ENCODE results near the genes CCDC69, SPARC and CNOT8.

DNA sequence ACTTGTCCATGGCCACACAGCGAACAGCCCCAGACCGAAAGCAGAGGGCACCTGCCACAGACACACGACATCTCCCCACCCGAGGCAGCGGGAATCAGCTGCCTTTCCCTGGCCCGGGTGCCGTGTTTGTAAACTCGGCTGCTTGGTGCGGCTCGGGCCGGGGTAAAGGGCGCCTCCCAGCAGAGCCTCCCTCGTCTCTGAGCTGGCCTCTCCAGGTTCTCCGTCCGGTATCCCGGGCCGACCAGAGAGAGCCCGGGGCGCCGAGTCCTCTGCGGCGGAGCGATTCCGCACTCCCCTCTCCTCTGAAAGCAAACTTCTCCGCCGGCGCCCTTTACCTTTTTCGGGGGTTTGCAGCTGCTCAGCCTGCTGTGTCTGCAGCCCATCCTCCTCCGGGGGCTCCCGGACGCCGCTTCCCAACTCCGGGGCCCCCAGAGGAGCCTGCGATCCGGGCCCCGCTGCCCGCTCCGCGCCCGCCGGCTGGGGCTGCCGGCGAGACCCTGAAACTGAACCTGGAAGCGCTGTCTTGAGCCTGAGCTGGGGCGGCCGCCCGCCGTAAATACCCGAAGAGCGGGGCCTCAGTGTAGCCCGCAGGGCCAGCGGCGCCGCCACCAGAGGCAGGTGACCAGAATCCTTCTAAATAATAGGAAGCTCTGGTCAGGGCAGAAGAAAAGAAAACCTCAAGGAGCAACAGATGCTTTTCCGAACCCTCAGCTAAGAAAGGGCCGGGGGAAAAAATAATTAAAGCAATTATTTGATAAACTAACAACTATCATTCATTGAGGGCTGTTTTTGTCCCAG lies at the start of gene CCDC69:
TSS of gene CCDC69 (minus strand) at position 505 of the 798 bp plus-strand sequence.
- PRO-cap = no peak
- RAMPAGE, long total RNA, 4 experiments = start-site peak on the minus strand in 4 of 4 experiments, centred at positions 487 to 507 of the sequence, 1,195 to 6,226 reads per replicate

DNA sequence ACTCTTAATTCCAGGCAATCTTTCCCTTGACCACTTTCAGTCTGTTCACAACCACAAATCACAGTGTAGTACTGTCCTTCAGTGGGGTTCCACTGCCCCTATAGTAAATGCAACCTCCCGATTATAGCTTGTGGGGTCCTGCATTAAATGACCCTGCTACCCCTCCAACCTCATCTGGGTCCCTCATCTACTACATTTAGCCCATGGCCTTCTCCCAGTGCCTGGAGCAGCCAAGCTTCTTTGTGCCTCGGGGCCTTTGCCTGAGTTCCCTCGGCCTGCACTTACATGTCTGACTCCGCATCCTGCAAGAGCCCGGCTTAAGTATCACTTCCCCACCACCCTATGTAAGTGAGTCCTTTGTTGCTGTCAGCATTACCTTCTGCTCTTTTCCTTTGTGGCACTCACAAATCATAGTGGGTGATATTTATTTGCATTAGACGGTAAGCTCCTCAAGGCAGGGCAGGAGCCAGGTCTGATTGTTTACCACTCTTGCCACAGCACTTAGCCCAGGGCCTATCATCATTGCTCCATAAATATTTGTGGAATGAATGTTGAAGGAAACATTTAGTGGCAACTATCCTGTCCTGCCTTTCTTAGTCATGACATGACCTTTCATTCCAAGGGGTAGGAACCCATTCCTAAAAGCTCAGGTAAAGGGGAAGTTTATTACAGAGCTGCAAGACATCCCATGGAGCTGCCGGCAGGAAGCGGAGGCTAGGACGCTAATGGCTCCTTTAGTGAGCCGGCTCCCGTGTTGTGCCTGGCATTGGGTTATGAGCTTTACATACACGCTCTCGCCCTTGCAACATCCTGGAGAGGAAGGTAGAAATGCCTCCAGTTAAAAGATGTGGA lies 4.8 kb downstream of the GM2A start:
- PRO-cap = no peak
- RAMPAGE, long total RNA, 4 experiments = no peak in any of the 4 experiments

DNA sequence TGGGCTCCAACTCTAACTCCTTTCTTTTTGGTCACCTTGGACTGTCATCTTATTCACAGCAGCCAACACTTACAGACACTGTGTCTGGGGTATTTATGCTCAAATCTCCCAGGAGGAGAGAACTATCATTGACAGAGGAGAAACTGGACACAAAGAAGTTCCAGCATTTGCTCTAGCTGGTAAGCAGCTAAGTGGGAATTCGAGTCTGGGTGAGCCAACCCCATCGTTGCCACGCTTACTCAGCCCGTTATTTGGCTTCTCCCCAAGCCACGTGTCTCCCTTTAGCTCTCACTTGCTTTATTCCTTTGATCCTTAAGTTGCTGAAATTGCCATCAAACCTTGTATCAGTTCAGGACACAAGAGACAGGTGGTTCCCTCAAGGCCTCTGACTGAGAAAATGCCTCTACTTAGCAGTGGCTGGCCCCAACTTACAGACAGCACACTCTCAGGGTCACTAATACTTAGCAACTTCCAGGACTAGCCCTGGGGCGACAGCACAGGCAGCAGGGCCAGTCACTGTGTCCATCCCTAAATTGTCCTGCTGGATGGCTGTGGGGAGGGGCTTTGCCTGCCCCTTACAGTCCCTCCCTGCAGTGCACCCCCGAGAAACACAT lies 1.4 kb downstream of the SLC36A2 start:
- PRO-cap = no peak
- RAMPAGE, long total RNA, 4 experiments = no peak in any of the 4 experiments

- PRO-cap = no peak
- RAMPAGE, long total RNA, 4 experiments = no peak in any of the 4 experiments
Observed at GRCh38 chr5:151660816-151661228, 25.9 kb downstream of the SPARC start.

DNA sequence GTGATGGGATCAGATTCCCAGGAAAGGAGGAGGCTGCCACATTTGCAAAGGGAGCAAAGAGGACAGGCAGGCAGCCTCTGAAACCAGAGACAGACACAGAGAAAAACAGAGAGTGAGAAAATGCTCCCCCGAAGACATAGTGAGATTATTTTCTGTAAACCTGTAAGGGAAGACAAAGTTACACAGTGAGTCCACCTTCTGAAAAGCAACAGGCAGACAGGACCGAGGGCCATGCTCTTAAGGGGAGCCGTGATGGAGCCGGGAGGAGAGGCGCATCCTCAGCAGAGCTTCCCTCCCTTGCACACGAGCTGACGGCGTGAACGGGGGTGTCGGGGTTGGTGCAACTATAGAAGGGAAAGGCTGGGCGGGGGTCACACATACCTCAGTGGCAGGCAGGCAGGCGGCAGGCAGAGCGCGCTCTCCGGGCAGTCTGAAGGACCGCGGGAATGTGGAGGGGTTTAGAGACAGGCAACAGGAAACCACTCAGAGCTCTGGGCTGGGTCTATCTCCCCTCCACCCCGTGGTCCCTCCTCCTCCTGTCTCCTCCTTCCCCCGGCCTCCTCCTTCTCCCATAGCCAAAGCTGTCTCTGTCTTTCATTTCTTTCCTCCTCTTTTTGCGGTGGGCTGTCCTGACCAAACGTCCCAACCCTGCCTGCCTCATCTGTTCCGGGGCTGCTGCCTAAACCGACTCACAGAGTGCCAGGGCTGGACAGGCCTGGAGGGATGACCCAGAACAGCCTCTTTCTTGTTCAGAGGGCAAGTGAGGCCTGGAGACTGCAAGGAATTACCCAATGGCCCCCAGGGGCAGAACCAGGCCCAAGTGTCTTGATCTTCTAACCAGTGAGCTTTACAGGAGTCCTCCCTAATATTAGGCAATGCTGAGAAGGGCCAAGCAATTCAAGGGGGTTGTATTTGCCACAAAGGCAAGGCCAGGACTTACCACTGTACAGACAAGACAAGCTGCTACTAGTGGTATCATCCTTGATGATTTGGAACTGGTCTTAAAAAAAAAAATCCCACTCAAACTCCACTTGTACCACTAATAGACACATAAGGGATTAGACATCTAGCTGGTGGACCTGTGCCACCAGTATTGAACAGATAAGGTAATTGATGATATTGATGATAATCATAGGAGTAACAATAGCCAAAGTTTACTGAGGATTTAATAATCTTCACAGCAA lies at the start of gene SPARC:
TSS of gene SPARC (minus strand) at position 432 of the 1,184 bp plus-strand sequence.
- PRO-cap = unidirectional peak, minus-strand start at position 432 of the sequence
- RAMPAGE, long total RNA, 4 experiments = start-site peak on the minus strand in 3 of 4 experiments, centred at positions 452 to 589 of the sequence, 5,971 to 8,528 reads per replicate

GRCh38 chr5:151816550-151817422 lies 45.0 kb downstream of the G3BP1 start:
- PRO-cap = no peak
- RAMPAGE, long total RNA, 4 experiments = no peak in any of the 4 experiments

- PRO-cap = no peak
- RAMPAGE, long total RNA, 4 experiments = no peak in any of the 4 experiments
Observed at GRCh38 chr5:152953856-152954310, 536.6 kb upstream of the GRIA1 start.

- PRO-cap = no peak
- RAMPAGE, long total RNA, 4 experiments = no peak in any of the 4 experiments
Observed at GRCh38 chr5:153495377-153495719, 4.9 kb downstream of the GRIA1 start.

- PRO-cap = no peak
- RAMPAGE, long total RNA, 4 experiments = no peak in any of the 4 experiments
Observed at GRCh38 chr5:153516309-153517001, 26.0 kb downstream of the GRIA1 start.

GRCh38 chr5:153624111-153624406 lies 133.6 kb downstream of the GRIA1 start:
- PRO-cap = no peak
- RAMPAGE, long total RNA, 4 experiments = no peak in any of the 4 experiments

DNA sequence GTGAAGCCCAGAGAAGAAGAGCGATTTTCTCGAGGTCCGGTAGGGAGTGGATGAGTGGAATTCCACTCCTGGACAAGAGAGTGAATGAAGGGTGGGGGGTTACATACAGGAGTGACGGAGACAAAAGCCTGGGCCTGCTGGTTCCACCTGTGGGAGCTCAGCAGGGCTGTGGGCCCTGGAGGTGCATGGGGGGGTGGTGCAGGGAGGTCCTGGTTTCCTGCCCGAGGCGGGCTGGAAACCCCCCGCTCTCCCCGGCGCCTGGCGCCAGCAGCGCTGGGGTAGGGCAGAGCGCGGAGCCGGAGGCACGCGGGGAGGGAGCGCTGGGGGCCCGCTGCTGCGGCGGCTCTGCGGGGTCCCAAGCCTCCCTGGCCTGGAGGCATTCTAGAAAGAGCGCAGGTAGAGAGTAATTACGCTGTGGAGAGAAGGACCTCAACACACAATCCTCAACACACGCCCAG lies 1.8 kb upstream of the HAND1 start:
- PRO-cap = no peak
- RAMPAGE, long total RNA, 4 experiments = no peak in any of the 4 experiments

DNA sequence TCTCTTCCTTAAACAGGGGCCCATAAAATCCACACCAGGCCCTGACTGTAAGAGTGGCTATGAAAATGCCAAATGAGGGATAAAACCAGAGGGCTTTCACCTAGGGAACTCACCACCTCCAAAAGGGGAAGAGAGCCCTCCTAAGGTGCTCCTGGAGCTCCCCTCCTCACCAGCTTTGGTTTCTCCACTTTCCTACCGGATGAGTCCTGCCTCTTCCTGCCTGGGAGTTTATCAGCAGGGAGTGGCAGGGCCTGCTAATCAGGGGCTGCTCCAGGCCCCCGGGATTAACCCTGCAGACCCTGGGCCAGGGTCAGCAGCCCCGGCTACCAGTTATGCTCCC lies 130.3 kb upstream of the HAND1 start:
- PRO-cap = no peak
- RAMPAGE, long total RNA, 4 experiments = no peak in any of the 4 experiments

GRCh38 chr5:154760958-154761794 lies 6.0 kb downstream of the LARP1 start:
- PRO-cap = no peak
- RAMPAGE, long total RNA, 4 experiments = no peak in any of the 4 experiments

DNA sequence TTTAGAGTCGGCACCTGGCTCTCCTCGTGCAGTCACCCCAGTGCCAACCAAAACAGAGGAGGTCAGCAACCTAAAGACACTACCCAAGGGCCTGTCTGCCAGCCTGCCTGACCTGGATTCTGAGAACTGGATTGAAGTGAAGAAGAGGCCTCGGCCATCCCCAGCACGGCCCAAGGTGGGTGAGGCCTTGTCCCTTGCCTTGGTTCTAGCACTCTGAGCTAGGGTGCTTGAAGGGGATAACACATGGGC lies 44.6 kb downstream of the LARP1 start:
- PRO-cap = no peak
- RAMPAGE, long total RNA, 4 experiments = no peak in any of the 4 experiments

DNA sequence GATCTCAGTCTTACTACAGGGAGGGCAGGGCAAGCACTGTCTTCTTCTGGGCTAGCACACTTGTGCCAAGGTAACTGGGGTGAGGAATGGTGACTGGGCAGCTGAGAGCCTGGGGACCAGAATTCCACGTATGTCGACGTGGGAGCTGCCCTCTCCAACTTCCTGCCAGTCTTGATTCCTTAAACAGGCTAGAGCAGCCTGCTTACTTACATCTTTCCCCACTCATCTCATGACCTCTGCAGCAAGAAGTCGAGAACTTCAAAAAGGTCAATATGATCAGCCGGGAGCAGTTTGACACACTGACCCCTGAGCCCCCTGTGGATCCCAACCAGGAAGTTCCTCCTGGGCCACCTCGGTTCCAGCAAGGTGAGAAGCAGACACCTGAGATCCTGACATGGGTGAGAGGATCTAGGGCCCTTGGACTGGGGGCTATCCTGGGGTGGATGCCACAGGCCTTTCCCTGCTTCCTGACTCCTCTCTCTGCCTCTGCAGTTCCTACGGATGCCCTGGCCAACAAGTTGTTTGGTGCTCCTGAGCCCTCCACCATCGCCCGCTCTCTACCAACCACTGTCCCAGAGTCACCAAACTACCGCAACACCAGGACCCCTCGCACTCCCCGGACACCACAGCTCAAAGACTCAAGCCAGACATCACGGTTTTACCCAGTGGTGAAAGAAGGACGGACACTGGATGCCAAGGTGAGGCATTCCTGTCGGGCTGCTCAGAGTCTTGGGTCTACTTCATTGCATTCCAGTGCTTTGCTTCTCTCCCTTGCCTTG lies 47.2 kb downstream of the FAXDC2 start:
- PRO-cap = no peak
- RAMPAGE, long total RNA, 4 experiments = start-site peak on the minus strand in 1 of 4 experiments, centred at position 612 of the sequence, 12 reads per replicate

DNA sequence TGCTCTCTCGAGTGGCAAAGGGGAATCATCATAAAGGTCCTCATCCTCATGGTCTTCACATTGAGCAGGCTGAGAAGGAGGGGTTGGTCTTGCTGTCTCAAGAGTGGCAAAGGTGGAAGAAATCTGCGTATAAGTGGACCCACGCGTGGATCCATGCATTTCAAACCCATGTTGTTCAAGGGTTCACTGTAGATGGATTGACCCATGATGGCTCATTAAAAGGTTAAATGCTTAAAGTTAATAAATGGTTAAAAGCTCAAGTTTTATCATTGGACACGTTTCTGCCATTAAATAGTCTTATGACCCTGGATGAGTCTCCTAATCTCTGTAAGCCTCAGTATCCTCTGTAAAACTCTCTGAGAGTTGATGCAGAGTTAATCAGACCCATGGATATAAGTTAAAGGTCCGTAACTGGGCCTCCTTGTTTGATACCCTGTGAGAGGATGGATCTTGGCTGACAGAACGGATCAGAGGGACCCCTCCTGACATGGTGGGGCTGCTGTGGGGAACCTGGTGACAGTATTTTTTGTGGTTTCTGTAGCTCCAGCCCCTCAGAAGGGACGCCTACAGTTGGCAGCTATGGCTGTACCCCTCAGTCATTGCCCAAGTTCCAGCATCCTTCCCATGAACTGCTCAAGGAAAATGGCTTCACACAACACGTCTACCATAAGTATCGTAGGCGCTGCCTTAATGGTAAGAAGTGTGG lies 44.9 kb downstream of the FAXDC2 start:
- PRO-cap = no peak
- RAMPAGE, long total RNA, 4 experiments = no peak in any of the 4 experiments

DNA sequence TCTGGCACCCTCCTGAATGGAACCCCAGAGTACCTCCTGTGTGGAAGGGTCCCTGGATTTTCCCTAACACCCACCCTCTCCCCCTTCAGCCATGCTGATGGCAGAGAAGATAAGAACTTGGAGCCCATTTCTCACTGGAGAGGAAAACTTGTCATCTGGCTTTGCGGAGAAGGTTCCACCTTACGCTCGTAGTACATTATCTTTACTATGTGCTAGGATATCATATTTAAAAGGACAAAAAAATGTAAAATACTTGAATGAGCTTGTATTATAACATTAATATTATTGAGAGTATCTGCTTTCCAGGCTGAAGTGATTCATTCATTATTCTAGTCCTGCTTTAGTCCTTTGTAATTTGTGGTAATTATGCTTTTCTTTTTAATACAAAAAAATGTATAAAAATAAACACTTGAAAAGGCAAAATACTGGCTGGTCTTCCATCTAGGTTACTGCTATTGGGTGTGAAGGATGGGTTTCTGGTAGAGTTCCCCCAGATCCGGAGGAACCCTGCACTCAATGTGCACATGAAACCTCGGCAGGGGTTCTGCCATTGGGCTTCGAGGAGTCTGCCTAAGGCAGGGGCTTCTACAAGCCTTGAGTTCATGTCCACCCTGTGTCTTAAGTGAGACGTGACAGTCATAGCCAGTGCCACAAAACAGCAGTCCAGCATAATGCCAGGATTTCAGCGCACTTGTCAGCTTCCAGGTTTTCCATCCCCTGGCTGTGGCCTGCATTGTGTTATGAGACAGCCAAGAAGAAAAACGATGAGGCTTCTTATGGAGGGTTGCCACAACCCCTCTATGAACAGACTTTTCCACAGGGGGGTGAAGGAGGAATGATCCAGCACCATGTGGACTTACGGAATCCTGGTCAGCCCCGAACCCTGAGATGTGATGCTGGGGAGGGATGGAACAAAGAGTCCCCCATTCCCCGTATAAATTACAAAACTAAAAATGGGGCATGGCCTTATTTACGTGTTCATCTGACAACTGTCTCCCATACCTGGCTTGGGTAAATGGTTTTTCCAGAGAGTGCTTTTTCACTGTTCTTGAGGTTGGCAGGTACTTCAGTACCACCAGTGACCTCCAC lies 32.9 kb downstream of the FAXDC2 start:
- PRO-cap = no peak
- RAMPAGE, long total RNA, 4 experiments = no peak in any of the 4 experiments

GRCh38 chr5:154857316-154857647 lies 1.1 kb upstream of the CNOT8 start:
- PRO-cap = no peak
- RAMPAGE, long total RNA, 4 experiments = no peak in any of the 4 experiments

DNA sequence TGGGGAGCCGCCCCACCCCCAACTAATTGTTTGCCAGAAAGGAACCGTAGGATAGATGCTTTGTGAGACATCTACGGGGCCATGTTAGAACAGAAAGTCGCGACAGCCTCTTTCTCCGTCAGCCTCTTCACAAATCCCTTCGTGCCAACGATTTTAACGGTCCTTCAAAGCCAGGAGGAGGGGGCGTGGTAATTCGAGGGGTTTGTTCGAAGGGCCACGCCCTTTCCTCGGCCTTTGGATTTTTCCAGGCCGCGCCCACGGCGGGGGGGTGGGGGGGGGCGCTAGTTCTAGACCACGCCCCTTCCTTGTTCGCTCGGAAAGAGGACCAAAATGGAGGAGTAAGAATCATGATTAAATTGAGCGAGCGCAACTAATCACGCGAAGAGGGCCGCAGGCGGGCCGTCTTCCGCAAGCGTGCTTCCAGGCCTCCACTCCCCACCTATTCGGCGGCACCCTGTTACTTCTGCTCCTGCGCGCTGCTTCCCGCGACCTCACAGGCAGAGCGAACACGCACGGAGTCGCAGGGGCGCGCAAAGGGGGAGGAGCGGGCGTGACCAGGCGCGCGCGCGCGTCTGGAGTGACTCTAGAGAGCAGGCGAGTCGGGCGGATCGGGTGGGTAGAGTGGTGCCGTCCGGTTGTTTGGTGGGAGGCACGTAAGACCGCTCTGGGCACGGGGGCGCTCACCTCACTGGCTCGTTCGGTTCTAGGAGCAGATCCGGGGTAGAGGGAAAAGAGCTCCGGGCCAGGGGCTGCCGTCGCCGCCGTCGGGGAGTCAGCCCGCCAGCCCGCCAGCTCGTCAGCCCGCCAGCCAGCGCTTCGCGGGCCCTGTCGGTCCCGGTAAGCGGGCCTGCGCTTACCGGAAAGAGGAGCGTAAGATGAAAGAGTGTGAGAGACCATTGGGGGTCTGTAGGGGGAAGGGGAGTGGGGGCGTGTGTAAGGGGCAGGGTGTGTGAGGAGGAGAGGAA lies at the start of gene CNOT8:
TSS of gene CNOT8 (plus strand) at position 696 of the 965 bp plus-strand sequence.
- PRO-cap = bidirectional peak, plus-strand start at position 70 of the sequence, minus-strand start outside the sequence; bidirectional peak, plus-strand start at position 696 of the sequence, minus-strand start at position 493 of the sequence
- RAMPAGE, long total RNA, 4 experiments = start-site peak on the plus strand in 3 of 4 experiments, centred at positions 340 to 749 of the sequence, 22 to 948 reads per replicate

GRCh38 chr5:154859420-154859766 lies 966 bp downstream of the CNOT8 start:
- PRO-cap = no peak
- RAMPAGE, long total RNA, 4 experiments = no peak in any of the 4 experiments